Colonic mucosa (tissue), 1 donor: Measurements from ENCODE around the genes DUSP8, KRTAP5-6 and TNNI2.

- PRO-cap: no peak
These were observed 14.7 kb downstream of the MOB2 start for GRCh38 chr11:1471828-1472377.

DNA sequence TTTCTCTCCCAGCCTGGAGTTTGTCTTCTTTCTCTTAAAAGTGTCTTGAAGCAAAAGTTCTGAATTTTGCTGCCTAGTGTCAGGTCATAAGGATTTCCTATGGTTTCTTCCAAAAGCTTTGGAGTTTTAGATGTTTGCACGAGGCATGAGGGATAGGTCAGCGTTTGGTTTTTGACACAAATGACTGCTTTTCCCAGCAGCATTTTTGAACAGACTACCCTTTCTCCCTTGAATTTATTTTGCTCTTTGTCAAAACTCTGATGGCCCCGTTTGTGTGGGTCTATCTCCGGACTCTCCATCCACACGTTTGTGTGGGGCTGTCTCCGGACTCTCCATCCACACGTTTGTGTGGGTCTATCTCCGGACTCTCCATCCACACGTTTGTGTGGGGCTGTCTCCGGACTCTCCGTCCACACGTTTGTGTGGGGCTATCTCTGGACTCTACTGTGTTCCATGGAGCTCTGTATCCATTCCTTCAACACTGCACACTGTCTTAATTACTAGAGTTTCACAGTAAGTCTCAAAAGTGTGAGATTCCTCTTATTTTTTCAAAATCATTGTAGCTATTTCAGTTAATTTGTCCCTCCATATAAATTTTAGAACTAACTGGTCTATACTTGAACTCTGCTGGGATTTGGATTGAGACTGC is 12.1 kb downstream of the MOB2 start:
- PRO-cap: no peak

- PRO-cap: no peak
These were observed 5.2 kb downstream of the MOB2 start for GRCh38 chr11:1481193-1482034.

GRCh38 chr11:1507628-1508083 is 21.1 kb upstream of the MOB2 start:
- PRO-cap: no peak

DNA sequence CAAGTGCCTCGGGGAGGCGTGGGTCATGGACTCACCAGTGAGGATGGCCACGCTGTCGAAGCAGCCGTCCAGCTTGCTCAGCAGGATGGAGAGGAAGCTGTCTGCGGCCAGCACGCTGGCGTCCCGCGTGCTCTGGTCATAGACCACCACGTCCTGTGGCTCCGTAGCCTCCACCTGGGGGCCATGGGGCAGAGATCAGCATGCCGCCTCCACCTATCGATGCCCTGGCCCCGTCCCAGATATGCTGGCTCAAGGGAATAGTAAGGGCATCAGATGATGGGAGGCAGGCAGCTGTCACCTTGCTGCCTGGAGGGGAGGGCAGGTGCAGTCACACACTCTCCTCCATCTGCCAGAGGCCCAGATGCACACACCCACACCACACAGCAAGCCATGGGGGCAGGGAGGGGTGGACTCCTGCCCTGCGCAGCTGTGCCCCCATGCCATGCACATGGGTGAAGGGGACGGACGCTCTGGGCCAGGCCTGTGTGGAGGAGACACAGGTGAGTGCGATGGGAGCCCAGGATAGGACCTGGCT is 8.2 kb downstream of the DUSP8 start:
- PRO-cap: no peak

DNA sequence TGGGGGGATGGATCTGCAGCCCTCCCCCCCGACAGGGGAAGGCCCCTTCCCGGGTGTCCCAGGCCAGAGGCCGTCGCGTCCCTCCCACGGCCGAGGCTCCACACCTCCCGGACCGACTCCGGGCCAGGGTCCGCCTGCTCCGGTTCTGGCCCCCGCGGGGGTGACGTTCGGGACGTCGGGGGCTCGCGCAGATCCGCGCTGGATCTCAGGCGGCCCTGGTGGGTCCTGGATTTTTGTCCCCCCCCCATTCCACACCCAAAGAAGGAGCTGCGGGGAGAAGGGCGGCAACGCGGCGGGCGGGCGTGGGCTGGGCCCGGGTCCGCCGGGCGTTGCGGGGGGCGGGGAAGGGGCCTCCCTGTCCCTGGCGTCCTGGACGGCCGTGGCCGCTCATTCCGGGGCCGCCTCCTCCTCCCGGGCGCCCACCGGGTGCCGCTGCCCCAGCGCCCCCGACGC is 676 bp downstream of the DUSP8 start:
- PRO-cap: no peak

DNA sequence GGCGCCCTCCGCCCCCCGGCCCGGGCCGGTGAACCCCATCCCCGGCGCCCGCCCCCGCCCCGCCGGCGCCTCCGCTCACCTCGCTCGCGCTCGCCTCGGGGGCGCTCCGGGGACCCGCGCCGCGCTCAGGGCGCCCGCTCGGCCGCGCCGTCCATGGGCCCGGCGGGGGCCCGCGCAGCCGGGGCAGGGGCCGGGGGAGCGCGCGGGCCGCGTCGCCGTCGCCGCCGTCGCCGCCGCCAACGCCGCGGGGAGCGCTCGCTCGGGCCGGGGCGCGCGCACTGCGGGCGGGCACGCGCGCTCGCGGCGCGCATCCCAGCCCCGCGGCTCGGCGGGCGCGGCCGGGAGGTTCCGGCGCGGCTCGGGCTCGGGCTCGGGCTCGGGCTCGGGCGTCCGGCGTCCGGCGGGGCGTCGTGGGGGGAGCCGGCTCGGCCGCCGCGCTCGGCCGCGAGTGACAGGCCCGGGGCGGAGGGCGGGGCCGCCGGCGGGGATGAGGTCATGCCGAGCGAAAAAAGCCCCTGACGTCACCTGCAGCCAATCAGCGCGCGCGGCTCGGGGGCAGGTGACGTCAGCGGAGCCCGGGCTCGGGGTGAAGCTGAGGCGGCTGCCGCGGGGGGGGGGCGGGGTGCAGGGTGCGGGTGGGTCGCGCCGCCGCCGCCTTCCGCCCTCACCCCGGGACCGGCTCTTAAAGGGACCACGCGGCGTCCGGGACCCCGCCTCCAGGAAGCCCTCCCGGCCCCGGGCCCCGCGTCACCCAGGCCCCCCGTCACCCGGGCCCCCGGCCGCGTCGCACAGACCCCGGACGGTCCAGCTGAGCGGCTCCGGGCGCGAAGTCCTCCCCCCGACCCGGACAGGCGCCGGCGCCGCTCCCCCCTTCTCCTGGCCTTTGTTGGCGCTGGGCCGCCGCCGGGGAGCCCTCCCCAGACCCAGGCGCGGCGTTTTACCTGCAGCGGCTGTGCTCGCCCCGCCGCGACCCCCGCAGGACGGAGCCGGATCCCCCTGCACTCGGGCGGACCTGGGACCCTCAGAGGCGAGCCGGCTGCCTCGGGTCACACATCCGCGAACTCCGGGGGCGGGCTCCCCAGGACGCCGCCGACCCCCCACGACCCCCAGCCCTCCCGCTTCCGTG is at the start of gene DUSP8:
Gene DUSP8 (minus strand): TSS at position 450 of the 1,126 bp plus-strand sequence.
- PRO-cap: bidirectional peak, plus-strand start at position 341 of the sequence, minus-strand start at position 241 of the sequence; bidirectional peak, plus-strand start at position 667 of the sequence, minus-strand start at position 450 of the sequence; bidirectional peak, plus-strand start at position 920 of the sequence, minus-strand start at position 885 of the sequence

GRCh38 chr11:1662550-1663406 is 33.2 kb downstream of the KRTAP5-5 start:
- PRO-cap: no peak

- PRO-cap: no peak
These were observed 27.3 kb upstream of the KRTAP5-6 start for GRCh38 chr11:1669511-1670288.

DNA sequence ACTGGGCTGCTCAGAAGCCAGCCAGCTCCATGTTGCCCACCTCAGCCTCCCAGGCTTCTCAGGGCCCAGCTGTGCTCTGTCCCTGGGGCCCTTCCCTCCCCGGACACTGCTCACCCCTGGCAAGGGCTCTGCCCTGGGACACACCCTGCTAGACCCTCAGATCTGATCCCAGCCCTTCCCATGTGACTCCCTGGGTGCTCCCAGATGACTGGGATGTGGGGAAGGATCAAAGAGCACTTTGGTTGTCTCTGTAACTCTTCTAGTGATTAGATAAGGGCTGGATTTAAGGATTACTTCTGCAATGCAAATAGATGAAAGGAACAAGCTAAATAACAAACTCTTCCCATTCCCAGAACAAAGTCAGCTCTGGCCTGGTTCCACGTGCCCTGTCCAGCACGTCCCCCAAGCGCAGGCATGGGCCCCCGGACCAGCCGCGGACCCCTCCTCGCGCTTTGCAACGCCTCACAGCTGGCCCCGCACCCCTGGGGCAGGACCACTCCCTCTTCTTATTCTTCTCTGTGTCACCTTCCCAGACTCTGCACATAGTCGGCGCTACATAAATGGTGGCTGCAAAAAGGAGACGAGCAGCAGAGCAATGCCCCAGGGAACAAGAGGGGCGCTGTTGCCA is 5.8 kb upstream of the KRTAP5-6 start:
- PRO-cap: no peak

GRCh38 chr11:1693132-1693613 is 3.8 kb upstream of the KRTAP5-6 start:
- PRO-cap: no peak

DNA sequence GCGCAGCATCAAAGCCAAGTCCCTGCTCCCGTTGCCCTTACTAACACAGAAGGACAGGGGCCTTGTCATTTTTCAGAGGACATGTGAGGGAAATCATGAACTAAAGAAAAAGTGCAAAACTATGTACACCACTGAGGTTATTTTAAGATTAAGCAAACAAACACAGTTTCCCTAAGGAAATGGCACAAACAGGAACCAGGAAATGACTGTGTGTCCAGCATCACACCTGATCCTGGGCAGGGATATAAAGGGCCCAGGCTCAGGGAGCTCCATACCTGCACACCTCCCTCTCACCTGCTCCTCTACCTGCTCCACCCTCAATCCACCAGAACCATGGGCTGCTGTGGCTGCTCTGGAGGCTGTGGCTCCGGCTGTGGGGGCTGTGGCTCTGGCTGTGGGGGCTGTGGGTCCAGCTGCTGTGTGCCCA is at the start of gene KRTAP5-6:
Gene KRTAP5-6 (plus strand): TSS at position 283 of the 427 bp plus-strand sequence.
- PRO-cap: no peak

DNA sequence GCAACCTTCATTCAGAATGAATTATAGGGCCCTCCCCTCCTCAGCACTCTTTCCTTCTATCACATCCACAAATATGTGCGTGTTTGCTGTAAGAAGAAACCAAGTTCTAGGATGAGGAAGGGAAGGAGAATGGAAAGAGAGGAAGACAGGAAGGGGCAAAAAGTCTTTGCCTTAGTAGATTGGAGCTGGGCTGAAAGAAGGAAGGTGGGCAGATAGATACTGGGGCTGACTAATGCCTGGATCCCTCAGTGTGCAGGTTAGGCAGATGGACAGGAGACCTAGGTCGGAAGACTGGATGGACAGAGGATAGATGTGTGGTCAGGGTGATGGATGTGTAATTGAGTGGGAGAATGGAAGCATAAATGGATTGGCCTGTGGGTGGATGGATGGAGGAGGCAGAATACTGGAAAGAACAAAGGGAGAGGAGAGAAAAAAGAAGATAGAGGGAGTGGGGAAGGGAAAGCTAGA is 14.3 kb downstream of the IFITM10 start:
- PRO-cap: no peak

- PRO-cap: no peak
These were observed 2.3 kb downstream of the IFITM10 start for GRCh38 chr11:1748056-1748580.

DNA sequence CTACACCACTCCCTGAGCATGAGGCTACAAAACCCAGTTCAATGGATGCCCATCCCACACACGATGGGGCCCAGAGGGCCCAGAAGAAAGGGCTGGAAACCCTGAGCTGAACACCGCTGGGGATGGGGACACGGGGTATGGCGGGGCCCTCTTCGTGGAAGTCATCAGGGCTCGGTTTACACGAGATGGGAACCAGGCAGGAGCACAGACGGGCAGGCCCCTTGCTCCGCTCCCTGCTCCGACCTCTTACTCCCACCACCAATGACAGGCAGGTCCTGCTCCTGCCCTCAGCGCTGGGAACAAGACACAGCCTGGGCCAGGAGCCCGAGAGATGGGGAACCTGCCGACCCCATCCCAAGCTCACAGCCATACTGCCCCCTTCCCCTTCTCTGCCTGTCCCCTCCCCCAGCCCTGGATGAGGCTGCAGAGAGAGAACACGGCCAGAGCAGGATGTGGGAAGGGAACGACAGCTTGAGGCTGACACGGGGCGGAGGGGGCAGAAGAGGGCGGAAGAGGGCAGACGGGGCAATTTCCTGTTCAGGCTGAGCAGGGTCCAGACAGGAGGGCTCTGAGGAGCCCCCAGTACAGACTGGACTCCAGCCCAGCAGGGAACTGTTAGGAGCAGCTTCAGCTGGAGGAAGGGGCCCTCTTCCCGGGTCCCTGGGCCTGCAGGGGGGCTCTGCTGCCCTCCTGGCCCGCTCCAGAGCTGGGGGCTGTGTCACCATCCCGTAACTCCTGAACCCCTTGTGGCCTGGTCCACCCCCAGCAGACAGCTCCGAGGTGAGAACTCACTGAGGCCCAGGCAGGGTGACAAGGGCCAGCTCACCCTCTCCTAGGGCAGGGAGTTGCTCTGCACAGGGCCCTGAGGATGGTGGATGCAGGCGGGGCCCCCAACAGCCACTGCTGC is 5.9 kb downstream of the CTSD start:
- PRO-cap: bidirectional peak, plus-strand start at position 443 of the sequence, minus-strand start at position 203 of the sequence

DNA sequence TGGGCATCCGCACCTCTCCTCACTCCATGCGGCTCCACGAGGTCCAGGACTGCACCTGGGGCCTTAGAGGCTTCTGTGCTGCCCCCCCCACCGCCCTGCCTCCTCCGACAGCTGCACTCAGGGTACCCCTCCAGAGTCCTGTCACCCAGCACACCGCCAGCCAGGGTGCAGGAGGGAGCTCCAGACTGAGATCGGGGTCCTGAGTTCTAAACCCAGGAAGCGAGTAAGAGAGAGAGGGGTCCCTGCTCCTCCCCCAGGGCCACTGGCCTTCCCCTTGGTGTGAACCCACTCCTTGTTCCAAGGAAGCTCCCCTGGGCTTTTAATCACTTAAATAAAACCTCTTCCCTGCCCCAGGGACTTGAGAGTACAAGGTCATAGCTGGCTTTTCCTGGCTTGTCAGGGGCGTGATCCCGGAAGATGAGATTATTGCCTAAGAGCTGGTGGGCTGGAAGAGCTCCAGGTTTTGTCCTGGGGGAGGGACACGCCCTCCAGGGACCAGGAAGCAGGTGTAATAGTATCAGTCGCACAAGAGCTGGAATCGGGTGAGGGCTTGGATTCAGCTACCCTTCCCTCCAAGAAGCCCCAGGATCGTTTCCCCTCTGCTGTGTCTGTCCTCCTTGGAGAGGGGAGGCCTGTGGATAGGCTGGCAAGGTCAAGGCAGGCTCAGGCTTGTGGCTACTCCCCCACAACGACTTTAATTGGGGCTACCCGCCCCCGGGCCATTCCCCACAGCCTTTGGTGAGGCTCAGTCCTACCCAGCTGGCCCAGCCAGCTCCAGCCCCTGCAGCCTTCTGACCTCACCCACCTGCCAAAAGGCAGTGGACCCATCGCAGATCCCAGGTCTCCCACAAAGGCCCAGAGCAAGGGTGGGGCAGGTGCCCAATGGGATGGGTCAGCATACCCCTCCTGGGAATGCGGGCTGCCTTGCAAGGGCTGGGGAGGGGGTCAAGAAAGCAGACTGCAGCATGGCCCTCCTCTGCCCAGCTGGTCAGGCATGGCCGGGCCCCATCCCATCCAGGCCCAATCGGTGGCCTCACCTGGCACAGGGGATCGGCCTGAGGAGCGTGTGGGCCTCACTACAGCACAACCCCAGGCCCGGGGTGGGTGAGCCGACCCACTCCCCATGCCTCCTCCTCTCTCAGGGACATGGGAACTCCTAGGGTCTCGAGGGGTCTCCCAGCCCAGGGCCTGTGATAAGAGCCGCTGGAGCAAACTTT is 1.2 kb downstream of the CTSD start:
- PRO-cap: bidirectional peak, plus-strand start at position 528 of the sequence, minus-strand start at position 398 of the sequence; unidirectional peak, plus-strand start at position 748 of the sequence

DNA sequence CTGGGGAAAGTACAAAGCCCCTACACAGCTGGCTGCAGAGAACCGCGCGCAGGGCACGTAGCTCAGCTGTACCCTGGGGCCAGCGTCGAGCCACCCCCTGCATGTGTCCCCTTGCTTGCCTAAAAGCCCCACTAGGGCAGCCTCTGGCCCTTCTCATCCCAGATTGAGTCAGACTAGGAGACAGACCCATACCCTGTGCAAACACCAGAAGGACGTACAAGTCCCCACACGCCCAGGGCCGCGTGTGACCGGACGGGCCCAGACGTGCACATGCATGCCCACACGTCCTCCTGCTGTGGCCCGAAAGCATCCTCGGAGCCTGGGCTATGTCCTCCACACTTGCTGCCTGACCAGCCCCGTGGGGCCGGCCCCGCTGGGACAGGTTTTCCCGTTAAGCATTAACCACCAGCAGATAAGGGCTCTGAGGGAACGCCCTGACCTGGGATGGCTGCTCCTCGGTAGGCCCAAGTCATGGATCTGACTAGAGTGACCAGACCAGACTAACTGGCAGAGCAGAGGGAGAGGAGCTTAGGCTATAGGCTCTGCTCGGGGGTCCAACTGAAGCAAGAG is 4.1 kb upstream of the SYT8 start:
- PRO-cap: bidirectional peak, plus-strand start at position 510 of the sequence, minus-strand start at position 348 of the sequence

DNA sequence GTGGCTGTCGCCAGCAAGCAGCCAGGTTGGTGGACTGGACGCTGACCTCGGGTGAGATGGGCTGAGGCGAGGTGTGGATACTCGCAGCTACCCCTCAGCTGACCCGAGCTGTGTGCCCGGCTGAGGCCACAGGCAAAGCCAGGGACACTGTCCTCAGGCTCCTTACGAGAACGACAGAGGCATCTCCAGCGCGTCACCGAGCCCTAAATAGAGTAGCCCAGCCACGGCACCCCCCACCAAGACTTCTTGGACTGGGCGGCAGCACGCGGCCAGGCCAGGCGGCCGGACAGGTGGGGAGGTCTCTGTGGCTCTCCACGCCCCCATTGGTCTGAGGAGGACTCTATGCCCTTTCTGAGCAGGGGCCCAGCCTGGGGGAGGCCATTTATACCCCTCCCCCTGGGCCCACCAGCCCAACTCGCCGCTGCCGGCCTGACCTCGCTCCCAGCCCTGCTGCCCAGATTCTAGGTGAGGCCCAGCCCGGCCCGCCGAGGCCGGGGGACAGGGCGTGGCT is at the start of gene TNNI2:
Gene TNNI2 (plus strand): TSS at position 413 of the 511 bp plus-strand sequence.
- PRO-cap: no peak

DNA sequence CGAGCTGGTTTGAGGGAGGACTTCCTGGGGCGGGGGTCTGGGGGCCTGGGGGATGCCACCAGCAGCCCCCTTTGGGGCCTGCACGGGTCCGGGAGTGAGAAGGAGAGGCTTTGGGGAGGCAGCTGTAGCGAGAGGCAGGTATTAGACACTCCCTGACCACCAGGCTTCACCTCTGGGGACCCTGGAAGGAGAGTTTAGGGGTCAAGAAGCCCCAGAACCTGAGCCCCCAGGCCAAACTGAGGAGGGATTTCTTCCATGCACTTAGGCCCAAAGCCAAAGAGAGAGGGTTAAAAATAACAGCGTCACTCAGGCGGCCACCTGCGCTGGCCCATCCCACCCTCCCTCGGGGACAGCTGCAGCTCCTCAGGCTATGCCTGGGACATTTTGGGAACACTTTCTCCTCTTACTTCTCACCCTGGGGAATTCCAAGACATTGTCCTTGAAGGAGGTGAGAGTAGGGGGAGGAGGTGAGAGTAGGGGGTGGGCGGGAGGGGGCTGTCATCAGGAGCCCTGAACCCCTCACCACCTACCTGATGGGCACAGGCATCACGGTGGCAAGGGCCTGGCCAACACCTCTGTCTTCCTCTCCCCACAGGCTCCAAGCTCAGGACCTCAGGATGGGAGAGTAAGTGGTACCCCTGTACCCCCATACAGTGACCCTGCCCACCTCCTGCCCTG is 438 bp downstream of the TNNI2 start:
- PRO-cap: no peak

- PRO-cap: no peak
These were observed 12.4 kb downstream of the LSP1 start for GRCh38 chr11:1865304-1865643.